Cerebellum (tissue), 5 donors: ENCODE results near the genes HBEGF and PCDHA3.

- PRO-cap, 3 experiments: no peak in any of the 3 experiments
- RAMPAGE, long total RNA: no peak
Observed at GRCh38 chr5:139686602-139687319, 38.6 kb downstream of the CXXC5 start.

DNA sequence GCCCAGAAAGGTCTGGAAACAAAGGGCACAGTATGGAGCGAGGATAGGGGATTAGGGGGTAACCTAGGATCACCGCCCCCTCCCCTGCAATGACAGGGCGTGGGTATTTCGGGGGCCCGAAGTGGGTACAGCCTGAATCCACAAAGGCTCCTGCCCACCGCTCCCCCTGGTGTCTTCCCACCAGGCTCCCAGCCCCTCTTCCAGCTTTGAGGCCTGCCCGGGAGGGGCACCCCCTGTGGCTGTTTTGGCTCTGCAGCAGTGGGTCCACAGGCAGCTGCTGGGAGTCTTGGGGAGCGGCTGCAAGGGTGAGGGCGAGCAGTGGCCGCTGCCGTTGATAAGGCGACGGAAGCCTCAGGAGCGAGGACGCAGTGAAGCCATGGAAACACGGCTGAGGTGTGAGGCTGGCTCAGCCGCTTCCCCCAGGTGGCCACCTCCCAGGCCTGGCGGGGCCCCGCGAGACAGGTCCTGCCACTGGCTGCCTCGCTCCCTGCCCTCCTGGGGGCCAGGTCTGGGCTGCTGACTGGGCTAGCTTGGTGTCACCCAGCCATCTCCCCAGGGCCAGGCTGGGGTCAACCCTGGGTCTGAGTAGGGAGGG, 41.4 kb downstream of the CXXC5 start:
- PRO-cap, 3 experiments: no peak in any of the 3 experiments
- RAMPAGE, long total RNA: no peak

- PRO-cap, 3 experiments: no peak in any of the 3 experiments
- RAMPAGE, long total RNA: no peak
Observed at GRCh38 chr5:139710369-139710668, 62.2 kb downstream of the CXXC5 start.

- PRO-cap, 3 experiments: no peak in any of the 3 experiments
- RAMPAGE, long total RNA: no peak
Observed at GRCh38 chr5:139764130-139764731, 31.4 kb upstream of the PSD2 start.

DNA sequence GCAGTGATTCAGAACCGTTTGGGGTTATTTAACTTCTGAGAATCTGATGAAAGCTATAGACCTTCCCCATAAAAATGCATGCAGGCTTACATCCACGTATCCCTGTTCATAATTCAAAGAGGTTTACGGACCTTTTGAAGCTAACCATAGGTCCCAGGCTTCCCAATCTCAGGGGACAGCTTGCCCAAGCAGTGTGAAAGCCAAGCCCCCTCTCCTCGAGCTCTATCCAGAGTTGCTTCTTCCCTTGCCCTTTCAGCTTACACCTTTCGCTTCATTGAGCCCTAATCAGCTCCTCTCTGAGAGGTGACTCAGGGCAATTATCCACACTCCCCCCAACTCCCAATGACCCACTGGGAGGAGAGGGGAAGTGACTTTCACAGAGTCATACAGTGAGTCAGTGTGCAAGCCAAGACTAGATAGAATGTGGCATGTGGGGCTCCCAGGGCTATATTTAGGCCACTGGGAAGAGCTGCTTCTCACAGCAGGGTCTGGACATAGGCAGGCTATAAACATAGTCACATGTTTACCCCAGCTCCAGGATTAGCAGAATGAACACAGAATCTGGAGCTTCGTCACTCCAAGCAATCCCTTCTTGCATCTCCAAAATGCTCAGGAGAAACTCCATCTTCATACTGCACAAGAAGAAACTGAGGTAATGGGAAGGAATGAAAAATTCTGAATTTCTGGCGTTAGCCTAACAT, 57.4 kb downstream of the NRG2 start:
- PRO-cap, 3 experiments: peak in 1 of 3 experiments; most common plus-strand start position 537 of the sequence (in 1)
- RAMPAGE, long total RNA: no peak

DNA sequence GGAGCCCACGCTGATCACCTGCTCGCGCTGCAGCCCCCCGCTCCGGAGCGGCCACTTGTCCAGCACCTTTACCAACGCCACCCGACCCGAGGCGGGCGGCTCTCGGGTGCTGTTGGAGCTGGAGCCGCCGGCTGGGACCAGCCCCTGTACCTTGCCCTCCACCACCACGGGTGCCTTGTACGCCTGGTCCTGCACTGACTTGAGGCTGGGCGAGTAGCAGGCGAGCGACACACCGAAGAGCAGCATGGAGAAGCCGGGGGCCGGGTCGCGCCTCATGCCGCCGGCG, 638 bp downstream of the NRG2 start:
- PRO-cap, 3 experiments: peak in 1 of 3 experiments; most common plus-strand start position 227 of the sequence (in 1); most common minus-strand start position 196 of the sequence (in 1)
- RAMPAGE, long total RNA: no peak

DNA sequence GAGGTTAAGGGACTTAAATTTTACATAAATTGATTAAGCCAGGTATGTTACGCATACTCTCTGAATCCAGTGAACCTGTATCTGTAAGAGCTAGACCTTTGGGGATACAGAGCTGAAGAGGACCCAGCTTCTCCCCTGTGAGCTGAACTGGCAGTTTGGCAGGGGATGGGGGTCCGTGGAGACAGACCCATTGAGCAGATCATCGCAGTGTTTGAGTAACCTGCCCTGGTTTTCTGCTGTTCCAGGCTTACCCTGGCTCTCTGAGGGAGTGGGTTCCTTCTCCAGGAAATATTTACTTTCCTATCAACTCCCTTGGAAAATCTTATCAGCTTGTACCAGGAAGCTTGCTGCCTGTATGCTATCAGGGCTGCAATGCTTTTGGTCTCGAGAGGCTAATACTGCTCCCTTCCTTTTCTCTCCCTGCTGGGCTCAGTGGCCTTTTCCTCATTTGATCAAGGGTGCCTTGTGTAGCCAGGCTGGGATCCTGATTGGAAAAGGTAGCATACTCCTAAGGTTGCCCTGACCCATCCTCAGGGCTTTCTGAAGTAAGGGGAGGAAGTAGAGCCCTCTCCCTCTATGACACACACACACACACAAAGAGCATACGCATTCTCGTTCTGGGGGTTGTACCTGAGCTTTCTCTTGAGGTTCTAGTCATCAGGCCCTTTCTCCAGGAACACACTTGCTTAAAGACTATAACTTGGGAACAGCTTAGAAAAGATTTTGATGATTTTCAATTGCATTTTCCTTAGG, 41.5 kb downstream of the CYSTM1 start:
- PRO-cap, 3 experiments: no peak in any of the 3 experiments
- RAMPAGE, long total RNA: no peak

GRCh38 chr5:140267537-140267894, 35.4 kb downstream of the PFDN1 start:
- PRO-cap, 3 experiments: no peak in any of the 3 experiments
- RAMPAGE, long total RNA: no peak

- PRO-cap, 3 experiments: no peak in any of the 3 experiments
- RAMPAGE, long total RNA: no peak
Observed at GRCh38 chr5:140280461-140281192, 22.3 kb downstream of the PFDN1 start.

DNA sequence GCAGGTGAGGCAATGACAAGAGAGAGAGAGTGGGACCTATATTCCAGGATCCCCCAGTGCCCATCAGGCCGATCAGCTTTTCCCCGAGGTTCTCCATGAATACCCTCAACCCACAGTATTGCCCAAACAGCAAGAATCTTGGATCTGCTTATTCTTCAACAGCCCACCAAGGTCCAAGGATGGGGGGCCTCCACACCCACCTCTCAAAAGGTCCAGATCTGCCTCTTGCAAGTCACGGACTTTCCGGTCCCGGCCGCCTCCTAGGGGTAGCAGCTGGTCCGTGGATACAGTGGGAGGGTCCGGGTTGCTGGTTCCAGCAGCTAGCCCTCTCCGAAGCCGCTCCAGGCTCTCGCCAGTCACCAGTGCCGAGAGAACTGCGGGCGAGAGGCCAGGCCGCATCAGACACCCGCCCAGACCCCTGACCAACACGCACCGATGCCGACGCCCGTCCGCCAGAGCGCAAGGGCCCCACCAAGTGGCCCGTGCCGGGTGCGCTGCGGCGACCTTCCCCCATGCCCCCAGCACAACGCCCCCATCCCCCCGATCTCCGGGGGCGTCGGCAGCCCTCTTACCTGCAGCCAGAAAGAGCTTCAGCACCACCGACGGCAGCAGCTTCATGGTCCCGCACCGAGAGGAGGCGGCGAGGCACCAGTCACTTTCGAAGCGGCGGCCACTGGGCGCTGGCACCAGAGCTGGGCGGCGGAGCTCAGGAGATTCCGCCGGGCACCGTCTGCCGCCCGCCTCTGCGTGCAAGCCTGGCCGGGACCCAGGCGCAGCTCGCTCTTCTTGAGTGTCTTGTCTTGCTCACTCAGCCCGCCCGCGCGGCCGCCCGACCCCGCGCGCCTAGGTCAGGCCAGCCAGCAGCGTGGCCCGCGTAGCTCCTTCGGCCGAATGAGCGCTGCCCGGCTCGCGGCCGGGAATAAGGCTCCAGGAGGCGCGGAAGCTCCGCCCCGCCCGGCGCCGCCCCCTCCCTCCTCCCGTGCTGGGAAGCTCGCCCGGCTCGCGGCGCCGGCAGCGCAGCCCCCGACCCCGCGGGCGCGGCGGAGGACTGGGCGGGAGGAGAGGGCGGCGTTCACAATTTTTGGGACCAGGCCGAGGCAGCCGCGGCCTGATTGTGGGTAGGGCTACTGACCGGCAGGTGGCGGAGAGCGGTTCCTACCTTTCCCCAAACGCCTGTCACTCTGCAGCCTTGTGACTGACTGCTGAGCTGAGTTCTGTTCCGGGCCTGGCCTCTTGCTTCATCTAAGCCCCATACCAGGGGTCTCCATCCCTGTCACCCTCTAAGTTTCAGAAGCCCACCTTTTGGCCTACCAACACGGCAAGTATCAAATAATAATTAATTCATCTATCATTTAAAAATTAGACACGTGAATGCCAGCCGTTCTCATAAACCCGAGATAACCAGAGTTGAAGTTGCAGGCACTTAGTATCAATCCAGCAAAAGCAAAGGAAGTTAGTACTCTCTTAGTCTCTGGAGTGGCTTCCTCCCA, at the start of gene HBEGF:
Gene HBEGF, minus strand, starts transcription at position 893 of the 1,490 bp plus-strand sequence.
- PRO-cap, 3 experiments: peak in 3 of 3 experiments; most common plus-strand start position 1,026 of the sequence (in 2); most common minus-strand start position 893 of the sequence (in 3)
- RAMPAGE, long total RNA: no peak

DNA sequence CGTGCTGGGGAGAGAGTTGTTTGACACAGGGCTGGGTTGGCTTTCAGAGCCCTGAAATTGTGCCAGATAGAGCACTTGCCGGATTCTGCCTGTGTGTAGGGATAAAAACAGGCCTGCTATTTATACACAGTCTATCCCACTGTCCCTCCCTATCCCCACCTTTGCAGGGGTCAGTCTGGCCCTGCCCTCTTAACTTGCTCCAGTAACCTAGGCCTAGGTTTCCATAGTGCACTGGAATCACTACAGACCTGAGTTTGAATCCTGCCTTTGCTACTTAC, 1.0 kb upstream of the HBEGF start:
- PRO-cap, 3 experiments: no peak in any of the 3 experiments
- RAMPAGE, long total RNA: no peak

DNA sequence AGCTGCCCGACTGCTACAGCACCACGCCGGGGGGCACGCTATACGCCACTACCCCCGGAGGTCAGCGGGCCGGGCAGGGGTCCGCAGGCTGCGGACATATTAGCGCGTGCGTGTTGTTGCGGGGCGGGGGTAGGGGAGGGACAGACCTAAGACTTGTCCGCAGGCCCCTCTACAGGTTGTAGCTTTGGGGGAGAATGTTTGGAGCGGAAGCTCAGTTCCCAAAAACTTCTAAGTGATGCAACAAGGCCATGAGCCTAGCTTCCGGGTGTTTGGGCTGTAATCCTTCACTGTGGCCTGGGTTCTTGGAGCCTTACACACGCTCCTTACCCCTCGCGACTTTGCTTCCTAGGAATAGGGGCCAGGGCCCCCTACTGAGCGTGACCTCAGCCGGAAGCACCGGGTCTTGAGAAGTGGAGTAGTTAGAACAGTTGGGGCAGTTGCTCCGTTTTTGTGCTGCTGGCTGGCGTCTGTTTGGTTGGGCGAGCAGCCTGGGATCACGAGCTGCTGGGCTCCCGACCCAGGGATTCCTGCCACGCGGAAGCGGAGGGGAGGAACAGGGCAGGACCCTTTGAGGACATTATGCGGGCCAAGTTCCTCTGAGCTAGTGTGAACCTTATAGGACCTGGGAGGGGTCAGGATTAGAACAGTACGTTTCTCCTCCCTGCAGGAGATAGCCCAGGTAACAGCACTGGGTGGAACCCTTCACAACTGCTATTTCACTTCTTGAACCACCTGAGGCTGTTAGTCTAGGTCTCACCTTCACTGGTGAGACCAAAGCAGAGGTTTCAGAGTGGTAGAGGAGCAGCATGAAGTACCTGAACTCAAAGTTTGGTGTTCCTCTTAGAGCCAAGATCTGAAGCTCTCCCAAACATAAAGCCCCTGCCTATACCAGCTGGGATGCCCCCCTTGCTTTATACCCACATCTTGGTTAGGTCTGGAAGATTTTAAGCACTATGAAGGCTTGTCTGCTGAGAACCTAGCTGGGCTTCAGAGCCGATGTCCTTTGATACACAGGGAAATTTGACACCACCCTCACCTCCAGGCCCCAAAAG, 645 bp downstream of the EIF4EBP3 start:
- PRO-cap, 3 experiments: peak in 1 of 3 experiments; most common plus-strand start position 287 of the sequence (in 1)
- RAMPAGE, long total RNA: no peak

DNA sequence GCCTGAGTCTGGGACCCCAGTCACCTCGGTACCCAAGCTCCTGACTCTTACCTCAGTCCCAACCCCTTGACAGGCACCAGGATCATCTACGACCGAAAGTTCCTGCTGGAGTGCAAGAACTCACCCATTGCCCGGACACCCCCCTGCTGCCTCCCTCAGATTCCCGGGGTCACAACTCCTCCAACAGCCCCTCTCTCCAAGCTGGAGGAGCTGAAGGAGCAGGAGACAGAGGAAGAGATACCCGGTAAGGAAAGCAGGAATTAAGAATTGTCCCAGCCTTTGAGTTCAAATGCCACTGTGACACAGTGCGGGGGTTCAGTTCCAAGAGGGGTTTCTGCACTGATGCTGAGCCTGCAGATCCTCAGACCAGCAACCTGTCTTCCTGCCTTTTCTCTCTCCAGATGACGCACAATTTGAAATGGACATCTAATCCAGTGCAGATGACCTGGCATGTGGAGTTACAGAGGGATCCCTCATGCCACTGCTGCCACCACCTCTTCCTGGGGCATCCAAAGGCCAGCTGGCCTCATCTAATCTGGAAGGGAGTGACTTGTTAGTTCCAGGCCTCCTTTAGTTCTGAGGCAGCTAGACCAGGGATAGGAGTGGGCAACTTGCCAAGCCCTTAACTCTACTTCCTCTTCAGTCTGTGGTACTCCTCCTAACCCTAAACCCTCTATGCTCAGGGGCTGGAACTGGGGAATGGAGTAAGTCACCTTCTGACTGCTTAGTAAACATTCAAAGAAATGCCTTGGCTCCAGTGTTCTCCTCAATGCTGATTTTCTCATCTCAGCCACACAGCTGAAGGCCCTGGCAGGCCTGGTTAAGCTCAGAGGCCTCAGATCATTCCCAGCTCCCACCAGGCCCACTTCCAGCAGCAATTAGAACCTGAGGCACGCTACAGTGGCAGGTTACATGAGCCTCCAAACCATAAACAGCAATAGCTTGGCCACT, 1.6 kb downstream of the EIF4EBP3 start:
- PRO-cap, 3 experiments: no peak in any of the 3 experiments
- RAMPAGE, long total RNA: no peak

GRCh38 chr5:140557617-140558455, 563 bp upstream of the SRA1 start:
- PRO-cap, 3 experiments: no peak in any of the 3 experiments
- RAMPAGE, long total RNA: no peak

- PRO-cap, 3 experiments: no peak in any of the 3 experiments
- RAMPAGE, long total RNA: no peak
Observed at GRCh38 chr5:140564922-140565187, 227 bp downstream of the SLC35A4 start.

GRCh38 chr5:140576727-140576953, 12.0 kb downstream of the SLC35A4 start:
- PRO-cap, 3 experiments: no peak in any of the 3 experiments
- RAMPAGE, long total RNA: no peak

DNA sequence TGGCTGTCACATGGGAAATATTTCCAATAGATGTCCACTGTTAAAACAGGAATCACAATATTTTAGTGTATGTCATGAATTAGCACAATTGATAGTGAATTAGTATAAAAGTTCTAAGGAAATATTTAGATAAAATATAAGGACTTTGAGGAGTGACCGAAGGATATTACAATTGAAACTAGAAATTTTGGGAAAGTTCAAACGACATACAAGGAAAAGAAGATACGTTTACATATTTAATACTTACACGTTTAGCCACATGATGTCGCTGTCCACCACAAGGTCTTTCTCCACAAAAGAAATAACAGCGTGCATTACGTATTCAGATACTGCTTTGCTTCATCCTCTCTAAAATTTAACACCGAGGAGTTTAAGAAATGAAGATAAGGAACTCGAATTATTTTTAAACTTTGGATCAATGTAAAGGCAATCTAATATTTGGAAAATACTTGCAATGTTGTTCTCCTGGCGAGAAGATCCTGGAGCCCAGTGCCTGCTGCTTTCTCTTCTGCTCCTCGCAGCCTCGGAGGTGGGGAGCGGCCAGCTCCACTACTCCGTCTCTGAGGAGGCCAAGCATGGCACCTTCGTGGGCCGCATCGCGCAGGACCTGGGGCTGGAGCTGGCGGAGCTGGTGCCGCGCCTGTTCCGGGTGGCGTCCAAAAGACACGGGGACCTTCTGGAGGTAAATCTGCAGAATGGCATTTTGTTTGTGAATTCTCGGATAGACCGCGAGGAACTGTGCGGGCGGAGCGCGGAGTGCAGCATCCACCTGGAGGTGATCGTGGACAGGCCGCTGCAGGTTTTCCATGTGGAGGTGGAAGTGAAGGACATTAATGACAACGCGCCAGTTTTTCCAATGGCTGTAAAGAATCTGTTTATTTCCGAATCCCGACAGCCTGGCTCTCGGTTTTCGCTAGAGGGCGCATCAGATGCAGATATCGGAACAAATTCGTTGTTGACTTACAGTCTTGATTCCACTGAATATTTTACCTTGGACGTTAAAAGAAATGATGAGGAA, at the start of gene PCDHA3:
Gene PCDHA3, plus strand, starts transcription at position 314 of the 1,018 bp plus-strand sequence.
- PRO-cap, 3 experiments: no peak in any of the 3 experiments
- RAMPAGE, long total RNA: no peak

- PRO-cap, 3 experiments: peak in 1 of 3 experiments; most common minus-strand start chr5:140848914 (in 1)
- RAMPAGE, long total RNA: no peak
Observed at GRCh38 chr5:140848856-140849088, 590 bp downstream of the PCDHA9 start.

DNA sequence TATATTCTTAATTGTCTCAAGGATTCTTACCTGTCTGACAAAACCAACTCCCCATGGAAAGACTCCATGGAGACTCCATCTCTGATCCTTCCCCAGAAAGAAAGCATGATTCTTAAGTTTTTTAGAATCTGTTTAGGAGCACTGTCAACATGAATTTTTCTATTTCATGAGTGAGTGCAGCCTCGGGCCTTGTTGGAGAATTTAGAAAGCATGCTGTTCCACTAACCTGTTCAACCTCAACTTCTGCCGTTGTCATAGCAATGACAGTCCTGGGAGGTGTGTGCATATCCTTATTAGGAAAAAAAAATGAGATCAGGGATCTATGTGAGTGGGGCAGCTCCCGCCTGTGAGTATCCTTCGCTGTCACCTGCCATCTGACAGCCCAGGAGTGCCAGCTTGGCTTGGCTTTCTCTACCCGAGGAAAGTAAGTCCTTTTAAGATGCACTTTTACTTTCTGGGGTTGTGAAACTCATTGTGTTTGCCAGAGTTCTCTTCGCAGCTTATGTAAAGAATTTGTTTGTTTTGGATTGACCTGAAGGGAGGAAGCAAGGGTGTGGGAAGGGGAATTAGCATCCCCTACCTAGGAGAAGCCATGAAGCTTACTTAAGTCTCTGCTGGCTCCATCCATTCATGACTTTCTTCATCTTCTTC, 21.8 kb downstream of the PCDHAC2 start:
- PRO-cap, 3 experiments: no peak in any of the 3 experiments
- RAMPAGE, long total RNA: no peak

DNA sequence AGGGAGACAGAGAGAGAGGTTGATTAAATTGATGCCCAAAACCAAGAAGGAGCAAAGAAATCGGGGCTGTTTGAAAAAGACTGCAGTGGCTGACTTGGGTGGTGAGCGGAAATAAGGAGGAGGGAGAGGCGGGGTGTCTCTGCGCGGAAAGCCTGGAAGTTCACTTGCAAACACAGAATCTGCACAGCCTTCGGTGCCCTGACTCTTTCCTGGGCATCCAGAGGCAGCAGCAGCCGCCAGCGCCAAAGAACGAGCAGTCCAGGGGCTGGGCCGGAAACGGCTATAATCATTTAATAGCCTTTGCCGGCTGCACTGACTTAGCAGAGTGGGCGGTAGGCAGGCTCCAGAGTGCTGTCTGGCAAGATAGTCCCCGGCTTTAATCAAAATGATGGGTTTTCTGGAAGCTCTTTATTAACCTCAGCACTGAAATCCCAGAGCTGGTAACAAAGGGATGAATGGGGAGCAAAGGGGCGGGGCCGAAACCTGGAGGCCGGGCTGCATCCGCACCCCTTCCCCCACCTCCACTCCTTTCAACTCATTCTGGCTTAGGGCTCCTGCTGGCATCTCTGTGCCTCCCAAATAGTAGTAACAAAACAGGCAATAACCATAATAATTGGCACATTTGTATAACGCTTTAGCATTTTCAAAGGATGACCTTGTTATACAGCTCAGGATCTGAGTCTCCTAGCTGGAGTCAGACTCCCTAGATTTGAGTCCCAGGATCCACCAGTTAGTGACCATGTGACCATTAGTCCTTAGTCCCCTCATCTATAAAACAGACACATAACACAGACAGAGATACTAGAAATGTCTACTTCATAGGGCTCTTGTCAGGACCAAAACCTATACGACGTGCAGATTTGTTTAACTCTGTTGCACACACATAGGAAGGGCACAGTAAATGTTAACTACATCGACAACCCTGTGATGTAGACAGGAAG, 35.8 kb downstream of the PCDHAC2 start:
- PRO-cap, 3 experiments: peak in 1 of 3 experiments; most common plus-strand start position 538 of the sequence (in 1); most common minus-strand start position 431 of the sequence (in 1)
- RAMPAGE, long total RNA: no peak